Mesenteric fat pad (tissue), 1 donor: ENCODE measurements around a stretch of chr4.

GRCh38 chr4:137125017-137125297 is 407.3 kb downstream of the PCDH18 start:
- PRO-cap: no peak

DNA sequence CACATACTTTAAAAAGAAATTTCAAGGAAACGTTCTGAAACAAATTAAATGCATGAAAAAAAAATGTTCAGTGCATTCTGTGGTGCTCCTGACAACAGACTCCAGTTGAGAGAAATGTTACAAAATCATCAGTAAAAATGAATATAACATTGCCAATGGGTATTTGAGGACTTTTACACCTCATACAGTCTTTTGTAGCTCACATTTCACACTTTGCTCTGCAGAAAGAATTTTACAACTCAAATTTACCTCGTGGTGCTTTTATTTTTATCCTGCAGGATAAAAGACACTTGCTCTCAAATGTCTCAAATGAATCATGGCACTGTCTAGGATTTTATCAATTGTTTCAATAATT is 60.6 kb downstream of the SLC7A11 start:
- PRO-cap: no peak

GRCh38 chr4:138682812-138683351 is 332.7 kb upstream of the NOCT start:
- PRO-cap: no peak

DNA sequence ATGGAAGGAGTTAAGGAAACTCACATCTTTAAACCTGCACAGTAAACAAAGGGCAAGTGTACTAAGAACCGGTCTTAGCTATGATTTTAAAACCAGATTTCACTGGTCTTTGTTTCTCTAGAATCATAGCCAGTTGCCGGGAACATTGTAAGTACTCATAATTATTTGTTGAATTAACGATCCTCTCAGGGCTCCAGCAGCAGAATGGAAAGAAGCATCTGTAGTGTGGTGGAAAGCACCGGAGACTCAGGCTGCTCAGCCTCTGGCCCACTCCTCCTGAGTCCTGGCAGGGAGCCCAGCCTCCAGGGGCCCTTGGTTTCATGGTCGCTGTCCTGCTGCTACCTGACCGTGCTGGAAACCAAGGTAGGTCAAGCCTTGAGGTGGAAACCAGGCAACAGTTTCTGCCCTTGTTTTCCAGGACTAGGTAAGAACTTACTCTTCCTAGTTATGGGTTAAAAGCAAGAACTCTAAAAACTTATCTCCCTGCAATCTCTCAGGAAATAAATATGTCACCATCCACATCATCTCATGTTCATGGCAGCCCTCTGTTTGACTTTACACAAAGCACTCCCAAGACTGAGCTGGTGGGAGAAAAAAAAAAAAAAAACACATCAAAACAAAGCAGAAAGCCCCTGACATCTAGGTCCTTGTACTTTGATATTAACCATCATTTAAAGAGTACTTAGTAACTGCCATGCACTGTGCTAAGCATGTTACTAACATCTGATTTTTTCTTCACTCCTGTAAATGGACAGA is 103.0 kb upstream of the NOCT start:
- PRO-cap: no peak

- PRO-cap: no peak
Measured at GRCh38 chr4:139014151-139014664, 1.4 kb upstream of the NOCT start.

GRCh38 chr4:139017897-139018154 is 2.2 kb downstream of the NOCT start:
- PRO-cap: no peak

DNA sequence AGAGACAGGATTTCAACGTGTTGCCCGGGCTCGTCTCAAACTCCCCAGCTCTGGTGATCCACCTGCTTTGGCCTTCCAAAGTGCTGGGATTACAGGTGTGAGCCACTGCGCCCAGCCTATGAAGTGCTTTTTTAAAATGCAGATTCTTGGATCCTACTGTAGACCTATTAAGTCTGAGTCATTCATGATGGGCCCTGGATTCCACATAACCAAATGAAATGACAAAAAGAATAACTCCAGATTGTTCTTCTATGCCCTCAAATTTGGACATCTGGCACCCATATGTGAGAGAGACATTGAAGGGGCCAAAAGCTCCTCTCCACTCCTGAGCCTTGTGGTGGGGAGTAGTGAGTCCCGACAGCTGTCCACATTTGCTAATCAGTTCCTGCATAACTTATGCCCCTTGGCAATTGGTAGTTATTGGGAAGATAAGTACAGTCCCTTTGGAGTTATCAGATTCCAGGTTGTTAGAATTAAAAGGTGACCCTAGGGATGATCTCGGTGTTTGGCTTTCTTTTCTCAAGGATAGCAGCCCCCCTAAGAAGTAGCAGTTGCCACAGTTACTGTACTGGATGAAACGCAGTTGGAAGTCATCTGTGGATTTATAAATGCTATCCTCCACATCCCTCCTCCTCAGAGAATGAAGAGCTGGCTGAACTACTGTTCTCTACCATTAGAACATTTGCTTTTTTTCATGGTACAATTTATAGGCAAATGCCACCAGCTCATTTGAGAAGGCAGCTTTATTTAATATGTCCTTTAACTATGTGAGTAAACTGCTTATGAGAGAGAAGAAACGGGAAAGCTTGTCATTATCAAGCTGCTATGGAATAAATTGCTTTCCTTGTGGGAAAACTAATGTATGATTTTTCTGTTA is 3.9 kb downstream of the NOCT start:
- PRO-cap: no peak

GRCh38 chr4:139177750-139178785 is 1.1 kb upstream of the ELF2 start:
- PRO-cap: bidirectional peak, plus-strand start at chr4:139178107, minus-strand start at chr4:139177905

DNA sequence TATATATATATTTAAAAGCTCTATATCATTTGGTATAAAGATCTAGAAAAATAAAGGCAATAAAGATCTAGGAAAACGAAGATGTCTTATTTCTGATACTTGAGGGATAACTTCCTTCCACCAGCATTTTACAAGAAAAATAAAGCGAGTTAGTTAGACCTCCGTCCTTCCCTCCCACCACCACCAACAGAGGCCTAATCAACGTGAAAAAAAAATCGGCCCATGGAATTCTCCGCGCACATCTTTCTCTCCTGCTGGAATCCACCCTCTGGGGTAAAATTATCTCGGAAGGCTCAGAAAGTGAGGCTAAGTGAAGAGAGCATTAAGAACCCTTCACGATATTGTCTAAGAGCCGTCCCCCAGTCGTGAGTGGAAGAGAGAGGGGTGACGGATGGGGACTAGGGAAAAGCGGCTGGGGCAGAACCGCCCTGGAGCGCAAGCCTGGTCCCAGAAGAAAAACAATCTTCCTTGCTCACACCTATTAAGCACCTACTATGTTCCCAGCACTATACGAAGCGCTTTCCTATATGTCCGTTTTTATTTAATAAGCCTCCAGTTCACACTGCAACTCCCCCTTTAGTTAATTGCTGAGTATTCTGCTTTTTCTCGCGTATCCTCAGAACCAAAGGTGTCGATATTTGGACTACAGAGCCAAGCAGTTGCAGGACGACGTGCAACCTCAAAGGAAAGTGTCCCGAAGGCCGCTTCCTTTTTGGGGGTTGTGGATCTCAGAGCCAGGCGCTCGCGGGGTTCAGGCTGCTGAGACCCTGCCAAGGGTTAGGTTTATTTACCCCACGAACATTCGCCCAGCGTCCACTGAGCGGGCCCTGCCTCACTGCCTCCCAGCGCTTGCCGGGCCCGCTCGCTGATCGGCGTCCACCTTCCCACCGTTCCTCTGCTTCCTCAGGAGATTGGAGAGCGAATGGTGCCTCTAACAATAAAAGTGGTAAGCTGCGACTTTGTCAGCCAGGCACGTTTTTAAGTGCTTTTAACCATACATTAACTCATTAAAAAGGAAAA is 956 bp downstream of the MGARP start:
- PRO-cap: no peak

GRCh38 chr4:139436204-139436696 is 17.7 kb upstream of the RAB33B start:
- PRO-cap: no peak

DNA sequence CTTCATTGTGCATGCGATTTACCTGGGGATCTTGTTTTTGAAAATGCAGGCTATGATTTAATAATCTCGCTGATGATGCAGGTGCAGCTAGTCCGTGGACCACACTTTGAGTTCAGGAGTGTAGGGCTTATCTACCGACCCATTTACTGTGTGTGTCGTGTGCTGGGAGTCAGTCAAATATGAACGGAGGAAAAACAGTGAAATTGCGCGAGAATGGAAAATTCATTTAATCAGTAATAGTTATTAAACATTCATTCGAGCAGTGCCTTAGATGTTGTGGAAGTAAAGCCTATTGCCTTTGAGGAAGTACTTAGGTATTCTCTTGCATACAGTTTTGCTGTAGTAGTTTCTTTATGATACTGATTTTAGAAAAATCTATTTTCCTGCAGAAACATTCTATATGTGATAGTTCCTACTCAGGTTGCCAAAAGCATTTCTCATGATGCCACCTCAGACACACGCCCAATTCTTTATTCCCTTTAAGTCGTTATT is 751 bp downstream of the RAB33B start:
- PRO-cap: no peak

GRCh38 chr4:139455118-139455571 is 1.2 kb downstream of the RAB33B start:
- PRO-cap: no peak

DNA sequence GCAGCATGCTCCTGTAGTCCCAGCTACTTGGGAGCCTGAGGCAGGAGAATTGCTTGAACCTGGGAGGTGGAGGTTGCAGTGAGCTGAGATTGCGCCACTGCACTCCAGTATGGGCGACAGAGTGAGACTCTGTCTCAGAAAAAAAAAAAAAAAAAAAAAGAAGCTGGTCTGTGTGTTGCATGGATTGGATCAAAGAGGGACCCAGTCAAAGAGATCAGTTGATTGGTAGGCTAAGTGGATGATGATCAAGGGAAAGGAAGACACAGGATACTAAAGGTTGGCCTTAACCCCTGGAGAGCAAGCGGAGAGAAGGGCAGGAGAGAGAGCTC is 49.1 kb downstream of the RAB33B start:
- PRO-cap: no peak

- PRO-cap: bidirectional peak, plus-strand start at chr4:139556865, minus-strand start at chr4:139556781
Measured at GRCh38 chr4:139556691-139557619, 936 bp upstream of the SETD7 start.

- PRO-cap: no peak
Measured at GRCh38 chr4:139841766-139842018, 176.1 kb downstream of the MGST2 start.

- PRO-cap: no peak
Measured at GRCh38 chr4:139890145-139891279, 224.9 kb downstream of the MGST2 start.

GRCh38 chr4:139920903-139921381 is 233.0 kb downstream of the MAML3 start:
- PRO-cap: no peak

DNA sequence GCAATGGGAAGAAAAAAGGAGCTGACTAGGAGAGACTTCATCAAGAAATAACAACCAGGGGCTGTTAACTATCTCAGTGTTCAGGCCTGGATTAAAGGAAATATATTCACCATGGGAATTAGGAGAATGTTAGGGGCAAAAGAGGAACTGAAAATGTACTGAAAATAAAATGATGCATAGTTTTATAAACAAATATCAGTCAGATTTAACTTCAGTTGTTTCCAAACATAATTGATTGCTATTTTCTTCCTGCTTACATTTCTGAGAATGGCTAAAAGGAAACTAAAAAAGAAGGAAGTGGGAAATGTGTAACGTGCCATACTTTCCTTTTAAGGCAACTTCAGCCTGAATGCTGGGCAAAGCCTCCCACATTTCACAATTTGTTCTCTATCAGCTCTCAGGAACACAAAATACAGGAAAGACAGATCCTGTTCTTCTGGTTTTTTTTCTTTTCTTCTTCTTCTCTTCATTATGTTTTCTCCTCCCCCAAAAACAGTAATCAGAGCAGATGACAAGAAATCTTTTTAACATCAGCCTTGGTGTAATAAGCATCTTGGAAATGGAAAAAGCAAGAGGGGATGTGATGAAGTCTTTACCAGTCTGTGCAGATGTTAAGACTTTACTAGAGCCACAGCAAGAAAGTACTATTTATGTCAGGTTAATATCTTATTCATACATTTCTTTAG is 178.0 kb downstream of the MAML3 start:
- PRO-cap: no peak

GRCh38 chr4:140004983-140005343 is 149.0 kb downstream of the MAML3 start:
- PRO-cap: no peak

DNA sequence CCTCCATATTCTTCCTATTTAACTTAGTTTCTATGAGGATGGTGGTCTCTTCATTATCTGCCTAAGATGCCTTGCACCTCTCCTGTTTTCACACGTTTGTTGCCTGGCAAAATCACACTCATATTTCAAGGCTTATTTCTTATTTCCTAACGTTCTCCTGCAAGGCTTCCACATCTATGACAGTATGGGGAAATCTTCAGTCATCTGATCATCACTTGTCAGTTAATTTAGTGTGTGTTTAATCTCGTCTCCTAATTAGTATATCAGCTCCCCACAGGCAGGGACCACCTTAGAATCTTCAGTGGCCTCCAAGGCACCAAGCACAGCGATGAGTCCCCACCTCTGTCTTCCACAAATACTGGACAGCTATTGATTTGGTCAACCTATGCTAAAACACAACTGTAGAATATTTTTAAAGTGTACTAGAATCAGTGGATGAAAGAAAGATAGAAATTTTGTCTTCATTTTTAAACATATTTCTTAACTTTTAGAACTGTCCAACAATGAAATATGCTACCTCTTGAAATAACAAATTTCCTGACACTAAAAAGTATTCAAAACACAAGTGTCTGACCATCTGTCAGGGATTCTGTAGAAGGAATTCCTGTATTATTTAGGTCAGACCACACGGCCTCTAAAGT is 99.4 kb downstream of the MAML3 start:
- PRO-cap: no peak